Paraaortic lymph node (tissue), 1 donor: ENCODE measurements around the genes LINGO2, NDUFB6 and B4GALT1.

GRCh38 chr9:27525957-27526417 lies 1.9 kb downstream of the IFNK start:
- PRO-cap: no peak

DNA sequence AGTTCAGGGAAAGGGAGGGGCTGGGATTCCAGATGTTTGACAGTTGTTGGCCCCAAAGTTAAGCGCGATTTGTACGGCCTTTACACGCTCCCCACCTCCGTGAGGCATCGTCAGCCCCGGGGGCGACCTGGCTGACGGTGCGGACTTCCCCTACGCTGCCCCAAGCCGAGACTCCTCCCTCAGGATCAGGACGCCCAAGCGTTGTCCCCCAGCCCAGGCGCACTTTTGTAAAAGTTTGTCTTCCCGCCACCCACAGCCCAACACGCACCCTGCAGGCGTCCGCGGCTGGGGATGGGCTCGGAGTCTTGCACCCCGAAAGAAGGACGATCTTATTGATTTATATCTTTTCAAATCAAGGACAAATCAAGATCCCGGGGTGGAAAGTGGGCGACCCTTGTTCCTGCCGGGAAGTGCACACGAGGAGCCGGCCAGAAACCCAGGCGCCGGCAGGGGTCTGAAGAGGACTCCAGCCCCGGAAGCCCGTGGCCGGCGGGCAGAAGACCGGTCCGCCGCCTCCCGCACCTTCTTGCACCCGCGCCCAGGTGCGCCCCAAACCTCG lies 619 bp downstream of the MOB3B start:
- PRO-cap: bidirectional peak, plus-strand start at position 238 of the sequence, minus-strand start at position 227 of the sequence

DNA sequence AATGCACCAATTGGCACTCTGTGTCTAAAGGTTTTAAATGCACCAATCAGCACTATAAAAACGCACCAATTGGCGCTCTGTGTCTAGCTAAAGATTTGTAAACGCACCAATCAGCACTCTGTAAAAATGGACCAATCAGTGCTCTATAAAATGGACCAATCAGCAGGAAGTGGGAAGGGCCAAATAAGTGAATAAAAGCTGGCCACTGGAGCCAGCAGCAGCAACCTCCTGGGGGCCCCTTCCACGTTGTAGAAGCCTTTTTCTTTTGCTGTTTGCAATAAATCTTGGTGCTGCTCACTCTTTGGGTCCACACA lies 813.9 kb upstream of the C9orf72 start:
- PRO-cap: no peak

DNA sequence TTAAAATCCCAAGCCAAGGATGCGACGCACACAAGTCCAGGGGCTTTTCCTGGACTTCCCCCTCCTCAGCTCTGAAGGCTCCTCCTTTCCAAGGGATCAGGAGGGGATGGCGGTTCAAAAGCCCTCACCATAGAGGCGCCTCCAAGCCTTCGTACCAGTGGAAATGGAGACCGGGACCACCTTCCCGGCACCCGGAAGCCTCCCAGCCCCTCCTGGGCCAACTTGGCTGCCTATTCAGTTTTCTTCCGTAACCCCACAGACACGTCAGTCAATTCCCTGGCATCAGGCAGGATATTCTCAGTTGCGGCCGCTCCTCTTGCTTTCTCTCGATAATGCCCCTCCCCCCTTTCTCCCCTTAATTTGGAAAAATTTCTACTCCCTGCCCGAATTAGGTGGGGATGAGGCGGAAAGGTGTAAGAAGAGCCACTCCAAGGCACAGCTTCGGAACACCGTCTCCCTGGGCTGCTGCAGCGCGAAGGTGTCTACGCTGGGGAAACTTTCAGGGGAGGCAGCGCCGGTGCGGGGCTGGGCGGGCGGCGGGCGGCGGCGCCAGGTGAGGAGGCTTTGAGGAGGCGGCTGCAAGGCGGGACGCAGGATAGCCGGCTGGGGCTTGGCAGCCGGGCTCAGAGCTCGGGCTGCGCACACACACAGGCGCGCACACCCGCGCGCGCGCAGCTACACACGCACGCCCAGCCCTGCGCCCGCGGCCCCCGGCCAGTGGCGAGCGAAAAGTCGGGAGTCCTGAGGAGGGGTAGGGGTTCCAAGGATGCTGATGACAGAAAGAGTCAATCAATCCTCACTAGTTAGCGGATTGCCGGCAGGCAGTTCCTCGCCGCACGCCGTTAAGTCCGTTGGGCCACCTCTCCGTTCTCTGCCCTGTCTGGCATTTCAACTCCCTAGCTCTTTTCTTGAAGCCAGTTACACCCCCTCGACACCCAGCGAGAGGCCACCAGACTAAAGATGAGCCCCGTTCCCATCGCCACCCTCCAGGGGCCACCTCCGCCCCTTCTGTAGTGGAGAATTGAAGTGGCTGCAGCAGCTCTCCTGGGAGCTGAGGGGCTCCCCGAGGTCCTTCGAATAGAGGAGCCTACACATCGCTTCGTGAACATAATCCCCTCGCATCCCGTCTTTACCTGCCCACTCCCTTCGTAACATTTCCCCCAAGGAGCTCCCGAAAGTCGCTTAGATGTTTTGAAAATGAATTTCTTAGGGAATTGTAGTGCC lies at the start of gene LINGO2:
Gene LINGO2 (minus strand): TSS at position 649 of the 1,224 bp plus-strand sequence.
- PRO-cap: no peak

- PRO-cap: no peak
Measured at GRCh38 chr9:29214177-29214659, 817 bp upstream of the LINGO2 start.

- PRO-cap: no peak
Measured at GRCh38 chr9:30574883-30575327, 1361.5 kb upstream of the LINGO2 start.

DNA sequence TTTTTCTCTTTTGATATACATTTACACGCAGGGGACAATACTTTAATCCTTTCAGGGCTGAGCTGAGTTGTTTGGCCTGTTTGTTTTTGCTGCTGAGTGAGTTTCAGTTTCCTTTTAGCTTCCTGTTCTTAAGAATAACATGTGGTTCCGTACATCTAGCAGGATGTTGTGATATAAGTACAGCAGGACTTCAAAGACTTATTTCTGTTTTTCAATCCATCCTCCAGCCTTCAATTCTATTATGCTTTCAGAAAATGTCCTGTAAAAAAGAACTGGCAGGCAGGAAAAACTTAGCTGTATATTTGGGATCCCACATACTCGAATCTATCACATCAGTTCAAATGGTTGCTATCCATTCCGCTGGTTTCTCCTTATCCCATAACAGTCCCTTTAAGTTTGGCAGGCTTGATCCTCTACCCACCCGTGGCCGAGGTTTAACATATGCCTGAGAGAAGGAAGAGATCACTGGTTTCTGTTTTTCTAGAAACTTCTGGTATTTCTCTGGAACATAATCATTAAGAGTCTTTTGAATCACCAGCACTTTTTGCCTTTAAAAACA lies 1037.2 kb upstream of the ACO1 start:
- PRO-cap: bidirectional peak, plus-strand start at position 207 of the sequence, minus-strand start at position 78 of the sequence; unidirectional peak, minus-strand start at position 436 of the sequence

DNA sequence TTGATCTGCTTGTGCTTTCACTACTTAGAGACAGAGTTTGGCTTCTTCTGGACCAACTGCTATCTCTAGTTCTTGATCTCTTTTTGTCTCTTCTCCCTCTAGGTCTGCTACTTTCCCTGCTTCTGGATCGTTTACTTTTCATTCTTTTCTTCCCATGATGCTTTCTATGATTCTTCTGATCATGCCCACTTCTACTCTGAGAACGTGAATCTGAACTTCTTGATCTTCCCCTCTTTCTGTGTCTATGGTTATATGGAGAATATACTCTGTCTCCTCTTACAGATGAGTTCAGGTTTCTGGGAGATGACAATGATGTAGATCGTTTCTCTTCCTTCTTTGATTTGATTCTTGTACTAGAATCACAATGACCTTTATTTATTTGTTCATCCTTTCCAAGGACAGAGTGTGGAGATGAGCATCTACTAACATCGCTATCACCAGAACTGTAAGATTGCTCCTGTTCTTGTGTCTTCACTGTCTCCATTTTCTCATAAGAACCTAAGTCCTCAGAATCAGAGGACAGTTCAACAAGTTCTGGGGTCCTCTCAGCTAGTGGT lies 9.5 kb upstream of the SMIM27 start:
- PRO-cap: no peak

GRCh38 chr9:32573011-32573443 lies at the start of gene NDUFB6:
Gene NDUFB6 (minus strand): TSS chr9:32573159.
- PRO-cap: bidirectional peak, plus-strand start at chr9:32573229, minus-strand start at chr9:32573088

DNA sequence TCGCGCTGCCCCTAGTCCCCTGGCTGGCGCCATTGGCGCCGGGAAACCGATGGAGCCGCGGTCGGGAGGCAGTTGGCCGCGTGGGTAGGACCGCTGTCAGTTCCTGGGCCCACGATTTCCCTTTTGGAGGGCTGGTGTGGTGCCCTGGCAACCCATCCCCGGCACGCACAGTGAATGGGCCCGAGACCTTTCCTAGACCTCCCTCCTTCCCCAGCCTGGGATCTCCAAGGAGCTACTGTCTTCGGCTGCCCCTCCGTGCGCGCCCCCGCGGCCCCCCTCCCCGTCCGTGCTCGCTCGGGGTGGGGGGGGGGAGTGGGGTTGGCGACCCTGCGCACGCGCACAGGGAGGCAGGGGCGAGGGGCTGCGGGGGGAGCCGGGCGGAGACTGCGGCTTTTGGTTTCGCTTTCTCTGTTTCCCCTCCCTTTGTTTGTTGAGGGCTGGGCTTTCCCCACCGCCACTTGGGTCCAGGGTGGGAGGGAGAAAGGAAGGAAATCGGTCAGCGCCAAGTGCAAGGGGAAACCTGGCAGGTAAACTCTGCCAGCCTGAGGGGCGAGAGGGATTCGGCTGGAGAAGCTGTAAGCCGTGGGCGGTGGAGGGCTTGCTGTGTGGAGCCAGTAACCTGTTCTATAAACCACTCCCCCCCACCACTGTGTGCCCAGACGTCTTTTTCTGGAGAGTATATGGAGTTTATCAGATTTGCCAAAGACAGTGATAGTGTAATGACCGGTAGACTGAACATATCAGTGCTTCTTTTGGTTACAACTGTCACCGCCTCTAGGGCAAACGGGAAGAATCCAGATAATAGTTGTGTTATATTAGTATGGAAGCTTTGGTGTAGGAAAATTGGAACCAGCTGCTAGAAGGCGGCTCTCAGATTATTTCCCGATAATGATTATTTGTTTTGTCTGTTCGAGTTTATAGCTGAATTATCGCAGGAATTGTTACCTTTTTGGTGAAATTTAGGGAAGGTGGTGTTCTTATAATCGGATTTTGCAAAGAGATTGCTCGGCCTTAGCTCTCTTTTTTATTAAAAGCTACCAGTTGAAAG lies 649 bp downstream of the DNAJA1 start:
- PRO-cap: bidirectional peak, plus-strand start at position 350 of the sequence, minus-strand start at position 292 of the sequence; bidirectional peak, plus-strand start at position 545 of the sequence, minus-strand start at position 386 of the sequence; bidirectional peak, plus-strand start at position 846 of the sequence, minus-strand start at position 733 of the sequence

DNA sequence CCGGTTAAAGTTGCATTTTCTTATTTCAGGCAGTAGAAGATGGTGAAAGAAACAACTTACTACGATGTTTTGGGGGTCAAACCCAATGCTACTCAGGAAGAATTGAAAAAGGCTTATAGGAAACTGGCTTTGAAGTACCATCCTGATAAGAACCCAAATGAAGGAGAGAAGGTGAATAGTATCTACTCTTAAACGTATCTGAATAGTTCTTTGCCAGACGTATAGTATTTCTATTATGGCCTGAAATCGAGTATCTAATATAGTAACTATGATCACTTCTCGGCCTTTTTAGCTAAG lies 1.3 kb downstream of the DNAJA1 start:
- PRO-cap: no peak

GRCh38 chr9:33042188-33042890 lies 17.3 kb downstream of the DNAJA1 start:
- PRO-cap: no peak

DNA sequence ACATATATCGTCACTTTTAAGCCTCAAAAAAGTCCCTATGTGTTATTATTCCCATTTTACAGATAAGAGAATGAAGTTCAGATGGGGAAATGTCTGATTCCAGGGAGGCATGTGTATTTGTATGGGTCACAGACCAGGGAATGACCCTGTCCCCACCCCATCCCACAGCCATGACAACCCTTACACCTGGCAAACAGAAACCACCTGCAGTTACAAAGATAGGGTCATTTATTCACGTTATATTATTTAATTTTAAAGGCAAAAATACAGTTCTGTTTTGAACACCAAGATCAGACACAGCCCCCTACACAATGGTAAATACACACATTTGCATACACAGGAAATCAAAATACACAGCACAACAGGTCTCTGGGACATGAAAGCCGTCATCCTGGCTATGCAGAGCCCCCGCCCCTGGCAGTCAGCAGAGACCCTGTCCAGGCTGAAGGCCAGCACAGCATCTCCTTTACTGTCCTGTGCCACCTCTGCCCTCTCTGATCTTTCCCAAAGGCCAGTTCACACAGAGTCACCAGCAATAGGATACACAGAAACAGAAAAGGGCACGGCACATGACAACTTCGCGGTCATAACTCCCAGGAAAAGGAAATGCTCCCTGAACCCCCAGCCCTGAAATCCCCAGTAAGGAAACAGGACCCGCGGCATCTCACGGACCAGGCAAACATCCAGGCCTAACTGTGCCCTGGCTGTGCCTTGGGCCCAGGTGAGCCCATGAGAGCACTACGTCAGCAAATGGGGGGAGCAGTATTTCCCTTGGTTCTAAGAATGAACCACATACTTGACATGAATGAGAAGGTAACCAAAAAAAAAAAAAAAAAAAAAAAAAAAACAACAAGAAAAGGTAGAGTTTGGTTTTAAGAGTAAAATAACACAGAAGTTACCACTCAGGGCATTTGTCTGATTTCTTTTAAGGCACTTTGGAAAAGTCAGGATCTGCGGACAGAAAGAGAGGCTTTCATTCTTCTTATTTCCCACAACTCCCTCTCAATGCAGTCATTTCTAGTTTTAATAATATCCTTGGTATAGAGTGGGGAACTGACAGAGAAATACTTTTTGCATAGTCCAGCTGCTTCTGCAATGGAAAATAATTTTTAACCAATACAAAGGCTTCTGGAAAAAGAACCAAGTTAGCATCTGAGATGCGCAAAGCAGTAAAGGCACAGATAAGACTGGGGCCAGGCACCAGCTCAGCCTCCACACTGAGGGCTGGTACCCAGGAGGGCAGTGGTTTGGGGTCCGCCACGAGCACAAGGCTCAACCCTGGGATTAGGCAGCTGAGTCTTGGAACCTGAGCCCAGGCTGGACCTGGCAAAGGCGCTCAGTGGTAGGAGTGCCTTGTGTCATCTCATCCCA lies 34.4 kb upstream of the SMU1 start:
- PRO-cap: no peak

DNA sequence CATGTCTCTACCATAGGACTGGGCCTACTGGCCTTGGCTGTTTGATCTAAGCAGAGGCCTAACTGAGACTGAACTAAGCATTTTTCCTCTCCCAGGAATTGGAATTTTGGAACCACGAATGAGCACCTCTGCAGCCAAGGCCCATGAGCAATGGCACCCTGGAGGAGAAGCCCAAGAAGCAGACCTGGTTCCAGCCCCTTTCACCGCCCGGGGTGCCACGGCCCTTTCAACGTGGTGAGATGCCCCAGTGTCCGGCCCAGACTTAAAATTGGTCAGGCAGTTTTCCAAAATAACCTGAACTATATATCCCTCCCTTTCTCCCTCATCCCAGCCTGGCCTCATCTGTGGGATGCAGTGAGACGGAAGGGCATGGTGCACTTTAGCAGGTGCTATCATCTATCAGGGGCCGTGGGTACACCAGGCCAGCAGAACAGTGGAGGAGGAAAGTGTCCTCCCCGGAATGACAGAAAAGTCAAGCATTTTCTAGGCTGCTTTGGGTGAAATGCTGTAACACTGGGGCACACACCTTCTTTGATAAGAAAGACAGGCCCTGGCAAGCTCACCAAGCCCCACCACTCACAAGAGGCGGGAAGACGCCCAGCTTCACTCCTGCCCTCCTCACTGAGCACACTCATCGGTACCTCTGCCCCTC lies 43.4 kb downstream of the B4GALT1 start:
- PRO-cap: no peak

- PRO-cap: no peak
Measured at GRCh38 chr9:33136714-33137910, 30.0 kb downstream of the B4GALT1 start.

DNA sequence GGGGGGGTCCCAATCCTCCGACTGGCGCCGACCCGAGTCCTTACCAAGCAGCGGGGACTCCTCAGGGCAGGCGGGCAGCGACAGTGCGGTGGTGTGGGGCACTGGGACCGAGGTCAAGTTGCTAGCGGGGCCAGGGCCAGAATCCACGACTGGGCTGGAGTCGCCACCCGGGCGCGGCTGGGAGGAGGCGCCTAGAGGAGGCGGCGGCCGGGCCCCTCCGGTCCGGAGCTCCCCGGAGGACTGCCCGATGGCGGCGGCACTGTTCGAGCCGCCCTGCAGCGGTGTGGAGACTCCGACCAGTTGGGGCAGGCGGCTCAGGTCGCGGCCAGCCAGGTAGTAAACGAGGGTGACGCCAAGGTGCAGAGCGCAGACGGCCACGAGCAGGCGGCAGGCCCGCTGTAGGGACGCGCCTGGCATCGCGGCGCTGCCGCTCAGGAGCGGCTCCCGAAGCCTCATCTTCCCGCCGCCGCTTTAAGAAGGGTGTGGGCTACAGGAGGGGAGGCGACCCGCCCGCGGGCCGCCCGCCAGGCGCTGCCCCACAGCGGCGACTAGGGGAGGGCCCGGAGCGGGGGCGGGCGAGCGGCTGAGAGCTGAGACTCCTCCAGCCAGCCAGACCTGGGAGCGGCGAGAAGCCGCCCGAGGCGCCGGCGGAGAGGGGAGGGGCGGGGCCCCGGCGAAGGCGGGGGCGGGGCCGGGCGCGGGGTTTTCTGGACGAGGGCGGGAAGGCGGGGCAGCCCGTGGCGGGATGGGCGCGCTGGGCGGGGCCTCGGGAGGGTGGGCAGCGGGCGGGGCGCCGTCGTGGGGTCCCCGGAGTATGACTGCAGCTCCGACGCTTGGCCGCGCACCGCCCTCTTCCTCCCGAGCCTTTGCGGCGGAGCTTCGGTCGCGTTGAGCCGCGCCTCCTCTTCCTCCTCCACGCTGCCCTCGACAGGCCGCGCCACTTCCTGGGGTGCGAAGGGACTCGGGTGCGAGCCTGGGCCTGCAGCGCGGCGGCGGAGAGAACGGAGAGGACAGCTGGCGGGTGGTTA lies at the start of gene B4GALT1:
Gene B4GALT1 (minus strand): TSS at position 623 of the 1,028 bp plus-strand sequence.
- PRO-cap: bidirectional peak, plus-strand start at position 362 of the sequence, minus-strand start at position 179 of the sequence; bidirectional peak, plus-strand start at position 612 of the sequence, minus-strand start at position 617 of the sequence; bidirectional peak, plus-strand start at position 861 of the sequence, minus-strand start at position 868 of the sequence

DNA sequence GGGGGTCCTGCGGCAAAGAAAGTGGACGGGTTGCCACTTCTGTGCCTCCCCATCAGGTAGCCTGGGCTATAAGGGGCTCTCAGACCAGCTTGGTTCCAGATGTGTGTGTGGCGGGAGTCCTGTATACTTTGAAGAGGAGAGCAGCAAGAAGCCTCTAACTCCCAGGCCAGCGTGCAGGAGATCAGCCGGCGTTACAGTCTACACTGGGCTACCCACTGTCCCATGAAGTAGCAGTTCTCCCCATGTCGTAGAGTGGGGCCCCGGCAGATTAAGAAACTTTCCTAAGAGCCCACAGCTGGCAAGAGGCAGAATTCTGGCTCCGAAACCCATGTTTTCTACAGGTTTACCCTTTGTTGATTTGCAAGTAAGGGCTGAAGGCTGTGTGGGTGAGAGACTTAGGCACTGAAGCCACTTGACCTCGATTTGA lies 786 bp upstream of the B4GALT1 start:
- PRO-cap: no peak

GRCh38 chr9:33220921-33221867 lies 18.8 kb upstream of the SPINK4 start:
- PRO-cap: no peak

DNA sequence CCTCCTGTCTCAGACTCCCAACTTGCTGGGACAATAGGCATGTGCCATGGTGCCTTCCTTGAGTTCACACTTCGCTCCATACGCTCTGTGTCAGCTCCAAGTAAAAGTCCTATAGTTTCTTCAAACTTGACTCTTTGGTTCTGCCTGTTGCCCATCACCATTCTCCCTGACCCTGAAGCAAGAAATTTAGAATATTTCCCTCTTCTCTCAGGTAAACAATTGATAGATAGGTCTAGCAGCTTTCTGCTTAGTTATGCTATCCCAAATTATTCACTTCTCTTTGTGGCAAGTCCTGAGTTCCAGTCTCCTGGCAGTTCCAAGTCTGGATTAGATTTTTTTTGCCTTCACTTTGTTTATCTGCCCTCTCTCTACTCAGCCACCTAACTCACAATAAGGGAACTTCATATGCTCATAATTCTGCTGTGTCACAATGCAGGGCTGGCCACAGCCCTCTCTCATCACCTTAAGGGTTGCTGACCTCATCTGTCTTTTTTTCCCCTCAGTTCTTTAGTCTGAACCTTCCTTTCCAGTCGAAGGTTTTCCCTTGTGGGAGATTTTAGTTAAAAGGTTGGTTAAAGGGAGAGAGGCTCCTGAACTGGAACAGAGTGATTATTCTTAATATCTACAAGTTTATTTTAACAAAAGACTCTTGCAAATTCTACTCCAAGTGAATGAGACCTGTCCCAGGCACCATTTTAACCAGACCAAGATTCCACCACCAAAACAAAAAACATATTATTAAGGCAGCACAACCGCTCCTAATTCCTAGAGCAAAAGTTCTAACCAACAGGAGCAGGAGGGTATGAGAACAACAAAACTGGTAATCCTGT lies 4.2 kb downstream of the BAG1 start:
- PRO-cap: no peak

GRCh38 chr9:33297403-33297984 lies 7.2 kb downstream of the NFX1 start:
- PRO-cap: no peak